HepG2 (cell line): Measurements from ENCODE around the gene MXRA8.

DNA sequence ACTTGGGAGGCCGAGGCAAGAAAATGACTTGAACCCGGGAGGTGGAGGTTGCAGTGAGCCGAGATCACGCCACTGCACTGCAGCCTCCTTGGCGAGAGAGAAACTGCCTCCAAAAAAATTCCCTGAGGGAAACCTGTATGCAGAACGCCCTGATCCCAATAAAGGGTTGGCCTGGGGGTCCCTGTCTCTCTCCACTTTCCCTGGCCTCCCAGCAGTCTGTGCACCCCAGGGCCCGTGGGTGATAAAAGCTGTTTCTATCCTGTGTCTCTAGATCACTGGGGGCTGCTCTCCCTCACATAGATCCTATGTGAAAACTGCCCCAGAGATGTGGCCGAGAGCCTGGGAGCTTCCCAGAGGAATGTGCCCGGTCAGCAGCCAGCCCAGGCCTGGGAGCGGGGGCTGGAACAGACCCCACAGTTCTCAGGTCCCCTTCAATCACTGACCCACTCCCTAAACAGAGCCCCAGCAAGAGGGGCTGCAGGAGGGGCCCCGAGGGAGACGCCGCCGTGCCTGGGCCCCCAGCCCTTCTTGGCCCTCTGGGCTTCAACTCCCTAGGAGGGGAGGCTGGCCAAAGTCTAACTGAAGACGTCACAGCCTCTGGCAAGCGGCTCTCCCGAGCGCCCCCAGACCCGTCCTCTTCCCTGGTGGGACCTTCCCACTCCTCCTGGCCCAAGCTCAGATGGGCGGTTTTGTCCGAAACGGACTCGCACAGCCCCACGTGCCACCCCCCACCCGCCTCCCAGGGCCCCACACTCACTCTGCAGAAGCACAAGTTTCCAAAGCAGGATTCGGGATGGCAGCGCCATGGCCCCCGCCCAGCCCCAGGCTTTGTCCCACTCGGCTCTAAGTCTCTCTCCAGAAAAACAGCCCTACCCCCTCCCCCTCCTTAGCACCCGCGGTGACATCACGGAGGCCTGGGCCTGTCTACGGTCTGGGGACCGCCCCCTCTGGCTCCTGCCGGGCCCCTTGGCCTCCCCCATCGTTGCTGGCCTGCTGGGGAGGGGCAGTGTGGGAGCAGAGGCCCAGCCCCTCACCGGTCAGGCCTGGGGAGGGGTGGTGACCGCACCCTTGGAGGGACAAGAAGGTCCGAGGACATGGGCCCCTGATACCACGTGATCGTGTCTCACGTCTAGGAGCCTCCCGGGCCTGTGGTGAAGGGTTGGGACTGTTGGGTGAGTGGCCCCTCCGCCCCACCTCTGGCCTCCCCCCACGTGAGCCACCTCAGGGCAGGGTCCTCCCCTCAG, at the start of gene MXRA8:
TSS of gene MXRA8 (minus strand) at position 857 of the 1,244 bp plus-strand sequence.
- RRBS, 2 experiments, result 17 to 24% methylated on average over 4 to 8 of the region's 45 CpGs
CAGE:
- cytosol, long polyA minus RNA, result start-site peak on the minus strand centred at position 835 of the sequence, 21 bp wide, 68 reads
- cytosol, long polyA plus RNA, result start-site peak on the minus strand centred at position 864 of the sequence, 55 bp wide, 587 and 537 reads in 2 replicates
- long polyA plus RNA, result start-site peak on the minus strand centred at position 850 of the sequence, 33 bp wide, 334 and 481 reads in 2 replicates; start-site peak on the plus strand centred at position 1,060 of the sequence, 108 bp wide, 7 and 9 reads in 2 replicates
- nucleus, long polyA minus RNA, result no peak
- nucleus, long polyA plus RNA, result start-site peak on the minus strand centred at position 863 of the sequence, 69 bp wide, 947 and 1,193 reads in 2 replicates

GRCh38 chr1:1374112-1375025, 638 bp downstream of the AURKAIP1 start:
- RRBS, 2 experiments, result no CpG with 5 or more reads among the region's 72 CpGs
CAGE:
- cytosol, long polyA minus RNA, result no peak
- cytosol, long polyA plus RNA, result no peak
- long polyA plus RNA, result no peak
- nucleus, long polyA minus RNA, result no peak
- nucleus, long polyA plus RNA, result no peak

- RRBS, 2 experiments, result 93% methylated on average over 1 of the region's 17 CpGs; no CpG with 5 or more reads in 1 of the 2 experiments
CAGE:
- cytosol, long polyA minus RNA, result no peak
- cytosol, long polyA plus RNA, result no peak
- long polyA plus RNA, result no peak
- nucleus, long polyA minus RNA, result no peak
- nucleus, long polyA plus RNA, result no peak
These were observed 1.6 kb upstream of the ANKRD65 start for GRCh38 chr1:1422632-1423121.

- RRBS, 2 experiments, result 1 to 2% methylated on average over 4 of the region's 13 CpGs
CAGE:
- cytosol, long polyA minus RNA, result no peak
- cytosol, long polyA plus RNA, result no peak
- long polyA plus RNA, result no peak
- nucleus, long polyA minus RNA, result no peak
- nucleus, long polyA plus RNA, result no peak
These were observed 3.8 kb upstream of the VWA1 start for GRCh38 chr1:1431574-1432252.

DNA sequence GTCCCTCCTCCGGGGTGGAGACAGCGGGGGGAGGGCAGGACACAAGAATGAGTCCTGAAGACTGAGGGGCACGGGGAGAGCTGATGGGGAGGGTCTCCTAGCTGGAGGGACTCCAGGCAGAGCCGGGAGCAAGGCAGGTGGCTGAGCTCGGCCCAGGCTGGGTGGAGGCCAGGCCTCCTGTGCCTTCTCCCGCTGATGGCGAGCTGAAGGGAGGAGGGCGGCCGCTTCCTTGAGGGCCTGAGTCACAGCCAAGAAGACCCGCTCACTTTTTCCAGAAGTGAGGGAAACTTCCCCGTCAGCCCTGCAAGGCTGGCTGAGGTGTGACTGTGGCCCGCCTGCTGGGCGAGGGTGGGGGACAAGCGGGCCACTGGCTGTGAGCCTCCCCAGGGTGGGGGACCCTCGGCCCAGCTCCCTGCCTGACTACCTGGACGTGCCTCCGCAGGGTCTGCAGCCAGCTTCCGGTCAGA, 1.7 kb upstream of the VWA1 start:
- RRBS, 2 experiments, result 2 to 3% methylated on average over 1 to 2 of the region's 18 CpGs
CAGE:
- cytosol, long polyA minus RNA, result no peak
- cytosol, long polyA plus RNA, result no peak
- long polyA plus RNA, result no peak
- nucleus, long polyA minus RNA, result no peak
- nucleus, long polyA plus RNA, result no peak

DNA sequence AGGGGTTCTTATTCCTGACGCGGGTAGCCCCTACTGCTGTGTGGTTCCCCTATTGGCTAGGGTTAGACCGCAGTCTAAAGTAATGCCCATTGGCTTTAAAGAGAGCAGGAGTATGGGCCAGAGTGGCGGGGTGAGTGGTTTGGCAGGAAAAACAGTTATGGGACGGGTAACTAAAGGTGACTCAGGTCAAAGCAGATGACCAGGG, 1.0 kb upstream of the ATAD3B start:
- RRBS, 2 experiments, result no CpG with 5 or more reads among the region's 5 CpGs
CAGE:
- cytosol, long polyA minus RNA, result no peak
- cytosol, long polyA plus RNA, result no peak
- long polyA plus RNA, result no peak
- nucleus, long polyA minus RNA, result no peak
- nucleus, long polyA plus RNA, result no peak

GRCh38 chr1:1472696-1473268, 1.2 kb downstream of the ATAD3B start:
- RRBS, 2 experiments, result no CpG with 5 or more reads among the region's 28 CpGs
CAGE:
- cytosol, long polyA minus RNA, result no peak
- cytosol, long polyA plus RNA, result no peak
- long polyA plus RNA, result no peak
- nucleus, long polyA minus RNA, result no peak
- nucleus, long polyA plus RNA, result no peak

DNA sequence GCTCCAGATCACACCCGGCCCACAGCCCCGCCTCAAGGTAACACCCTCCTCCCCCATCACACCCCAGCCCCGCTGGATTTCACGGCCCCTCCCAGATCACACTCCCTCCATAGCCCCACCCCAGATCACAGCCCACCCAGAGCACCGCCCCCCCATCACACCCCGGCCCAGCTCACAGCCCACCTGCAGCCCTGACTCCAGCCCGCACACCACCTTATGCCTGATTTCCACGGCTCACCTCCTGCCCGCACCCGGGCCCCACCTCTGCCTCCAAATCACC, 2.2 kb upstream of the MMP23B start:
- RRBS, 2 experiments, result 94% methylated on average over 5 of the region's 10 CpGs; no CpG with 5 or more reads in 1 of the 2 experiments
CAGE:
- cytosol, long polyA minus RNA, result no peak
- cytosol, long polyA plus RNA, result no peak
- long polyA plus RNA, result no peak
- nucleus, long polyA minus RNA, result no peak
- nucleus, long polyA plus RNA, result no peak

- RRBS, 2 experiments, result no CpG with 5 or more reads among the region's 14 CpGs
CAGE:
- cytosol, long polyA minus RNA, result no peak
- cytosol, long polyA plus RNA, result no peak
- long polyA plus RNA, result no peak
- nucleus, long polyA minus RNA, result no peak
- nucleus, long polyA plus RNA, result no peak
These were observed 3.3 kb upstream of the CDK11B start for GRCh38 chr1:1661885-1662657.

DNA sequence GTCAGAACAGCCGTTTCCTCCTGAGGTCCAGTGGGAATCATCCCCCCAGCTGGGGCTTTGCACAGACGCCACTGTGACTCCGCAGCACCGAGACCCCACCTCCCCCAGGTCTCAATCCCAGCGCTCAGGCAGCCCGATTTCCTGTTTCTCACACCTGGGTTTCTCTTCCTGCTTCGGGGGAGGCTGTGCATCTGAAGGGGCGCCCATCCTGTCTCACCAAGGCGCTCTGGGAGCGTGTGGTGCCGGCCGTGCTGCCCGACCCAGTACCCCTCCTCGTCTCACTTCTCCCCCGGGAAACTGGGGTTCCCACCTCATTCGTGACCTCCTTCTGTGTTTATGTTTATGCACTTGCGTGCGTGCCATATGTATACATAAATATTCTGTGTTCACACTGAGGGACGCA, 14.7 kb downstream of the SLC35E2B start:
- RRBS, 2 experiments, result 92 to 95% methylated on average over 2 to 5 of the region's 19 CpGs
CAGE:
- cytosol, long polyA minus RNA, result no peak
- cytosol, long polyA plus RNA, result no peak
- long polyA plus RNA, result no peak
- nucleus, long polyA minus RNA, result no peak
- nucleus, long polyA plus RNA, result no peak

- RRBS, 2 experiments, result no CpG with 5 or more reads among the region's 1 CpG
CAGE:
- cytosol, long polyA minus RNA, result no peak
- cytosol, long polyA plus RNA, result no peak
- long polyA plus RNA, result no peak
- nucleus, long polyA minus RNA, result no peak
- nucleus, long polyA plus RNA, result no peak
These were observed 1.8 kb downstream of the GNB1 start for GRCh38 chr1:1889202-1889461.

DNA sequence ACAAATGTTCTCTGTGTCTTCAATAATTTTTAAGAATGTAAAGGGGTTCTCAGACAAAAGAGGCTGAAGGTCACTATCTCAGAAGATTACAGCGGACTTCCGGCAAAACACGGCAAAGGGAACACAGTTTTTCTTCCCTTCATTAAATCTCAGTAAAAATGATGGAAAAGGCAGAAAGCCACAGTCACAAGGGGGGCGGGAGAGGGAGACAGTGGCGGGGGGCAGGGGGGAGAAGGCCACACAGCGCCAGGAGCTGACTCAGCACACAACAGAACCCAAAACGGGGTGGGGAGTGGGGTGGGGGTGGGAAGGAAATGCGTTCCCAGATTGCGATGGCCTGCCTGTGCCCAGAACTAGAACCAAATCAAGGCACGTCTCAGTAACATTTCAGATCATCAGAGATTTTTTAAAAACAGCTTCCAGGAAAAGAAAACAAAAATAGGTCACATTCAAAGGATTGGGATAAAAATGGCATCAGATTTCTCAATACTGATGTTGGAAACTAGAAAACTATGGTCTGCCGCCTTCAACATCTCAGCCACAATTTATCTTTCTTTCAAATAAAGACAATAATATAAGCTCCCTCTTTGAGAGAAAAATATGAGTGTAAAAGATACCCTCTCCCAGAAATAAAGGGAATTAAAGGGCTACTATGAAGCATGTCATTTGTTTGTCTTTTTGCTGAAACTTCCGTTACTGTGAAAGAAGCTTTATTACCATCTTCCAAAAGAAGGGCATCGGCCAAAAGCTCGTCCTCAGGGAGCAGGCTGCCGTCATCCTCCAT, 13.2 kb downstream of the CFAP74 start:
- RRBS, 2 experiments, result no CpG with 5 or more reads among the region's 15 CpGs
CAGE:
- cytosol, long polyA minus RNA, result no peak
- cytosol, long polyA plus RNA, result no peak
- long polyA plus RNA, result no peak
- nucleus, long polyA minus RNA, result no peak
- nucleus, long polyA plus RNA, result no peak

GRCh38 chr1:2134623-2134993, 60.0 kb downstream of the FAAP20 start:
- RRBS, 2 experiments, result 28% methylated on average over 2 of the region's 21 CpGs; no CpG with 5 or more reads in 1 of the 2 experiments
CAGE:
- cytosol, long polyA minus RNA, result start-site peak on the plus strand at chr1:2134941-2134966, 21 reads
- cytosol, long polyA plus RNA, result start-site peak on the plus strand at chr1:2134918-2134980, 280 and 179 reads in 2 replicates
- long polyA plus RNA, result start-site peak on the plus strand at chr1:2134914-2134980, 326 and 274 reads in 2 replicates
- nucleus, long polyA minus RNA, result no peak
- nucleus, long polyA plus RNA, result start-site peak on the plus strand at chr1:2134918-2134980, 291 and 585 reads in 2 replicates

GRCh38 chr1:2137717-2138051, 56.9 kb downstream of the FAAP20 start:
- RRBS, 2 experiments, result no CpG with 5 or more reads among the region's 13 CpGs
CAGE:
- cytosol, long polyA minus RNA, result no peak
- cytosol, long polyA plus RNA, result no peak
- long polyA plus RNA, result no peak
- nucleus, long polyA minus RNA, result no peak
- nucleus, long polyA plus RNA, result no peak

GRCh38 chr1:2150663-2151899, 43.5 kb downstream of the FAAP20 start:
- RRBS, 2 experiments, result no CpG with 5 or more reads among the region's 35 CpGs
CAGE:
- cytosol, long polyA minus RNA, result no peak
- cytosol, long polyA plus RNA, result no peak
- long polyA plus RNA, result no peak
- nucleus, long polyA minus RNA, result no peak
- nucleus, long polyA plus RNA, result no peak

- RRBS, 2 experiments, result 1% methylated on average over 37 of the region's 120 CpGs
CAGE:
- cytosol, long polyA minus RNA, result no peak
- cytosol, long polyA plus RNA, result no peak
- long polyA plus RNA, result no peak
- nucleus, long polyA minus RNA, result no peak
- nucleus, long polyA plus RNA, result no peak
These were observed 950 bp downstream of the SKI start for GRCh38 chr1:2228720-2229817.

GRCh38 chr1:2255860-2256467, 27.8 kb downstream of the SKI start:
- RRBS, 2 experiments, result no CpG with 5 or more reads among the region's 4 CpGs
CAGE:
- cytosol, long polyA minus RNA, result no peak
- cytosol, long polyA plus RNA, result no peak
- long polyA plus RNA, result no peak
- nucleus, long polyA minus RNA, result no peak
- nucleus, long polyA plus RNA, result no peak

DNA sequence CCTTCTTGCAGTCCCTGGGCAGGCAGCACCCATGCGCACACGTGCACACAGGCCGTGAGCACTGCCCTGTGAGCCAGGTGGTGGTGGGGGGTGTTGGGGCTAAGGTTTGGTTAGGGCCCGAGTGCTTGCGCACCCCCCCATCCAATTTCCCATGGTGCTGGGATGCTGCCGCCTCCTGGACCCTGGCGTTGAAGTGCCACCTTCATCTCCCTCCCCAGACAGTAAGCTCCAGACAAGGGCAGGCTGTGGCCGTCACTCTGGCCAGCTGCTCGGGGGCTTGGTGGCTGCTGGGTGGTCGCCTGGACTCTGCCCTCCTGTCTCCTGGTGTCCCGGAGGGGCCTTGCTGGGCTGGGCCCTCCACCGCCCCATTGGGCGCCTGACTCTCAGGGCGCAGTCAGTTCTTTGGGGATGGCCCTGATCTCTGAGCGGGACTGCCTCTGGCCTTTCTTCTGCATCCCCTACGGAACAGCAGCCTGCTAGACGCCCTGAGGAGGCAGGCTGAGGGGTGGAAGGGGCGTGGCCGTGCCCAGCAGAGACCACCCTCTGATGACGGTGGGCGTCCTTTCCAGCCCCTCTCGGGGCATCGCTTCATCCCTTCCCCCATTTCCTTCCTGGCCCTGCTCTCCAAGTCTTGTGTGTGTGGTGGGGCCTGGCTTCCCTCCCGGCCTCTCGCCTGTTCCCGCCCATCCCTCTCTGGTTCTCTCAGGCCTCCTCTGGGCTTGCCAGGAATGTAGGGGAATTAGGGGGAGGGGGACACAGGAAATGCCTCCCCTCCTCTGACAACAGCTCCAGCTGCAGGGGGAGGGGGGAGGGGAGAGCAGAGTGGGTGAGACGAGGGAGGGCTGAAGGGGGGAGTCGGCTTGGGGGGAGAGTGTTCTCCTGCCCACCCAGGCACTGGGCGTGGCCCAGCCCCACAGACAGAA, 50.9 kb downstream of the SKI start:
- RRBS, 2 experiments, result no CpG with 5 or more reads among the region's 29 CpGs
CAGE:
- cytosol, long polyA minus RNA, result no peak
- cytosol, long polyA plus RNA, result no peak
- long polyA plus RNA, result no peak
- nucleus, long polyA minus RNA, result no peak
- nucleus, long polyA plus RNA, result no peak

- RRBS, 2 experiments, result 92 to 93% methylated on average over 11 of the region's 42 CpGs
CAGE:
- cytosol, long polyA minus RNA, result no peak
- cytosol, long polyA plus RNA, result no peak
- long polyA plus RNA, result no peak
- nucleus, long polyA minus RNA, result no peak
- nucleus, long polyA plus RNA, result no peak
These were observed 72.9 kb downstream of the SKI start for GRCh38 chr1:2300734-2301614.

GRCh38 chr1:2416212-2416895, 4.0 kb upstream of the PEX10 start:
- RRBS, 2 experiments, result no CpG with 5 or more reads among the region's 19 CpGs
CAGE:
- cytosol, long polyA minus RNA, result no peak
- cytosol, long polyA plus RNA, result no peak
- long polyA plus RNA, result no peak
- nucleus, long polyA minus RNA, result no peak
- nucleus, long polyA plus RNA, result no peak